HGPS cell (cell line): ENCODE measurements around a stretch of chr12.

DNA sequence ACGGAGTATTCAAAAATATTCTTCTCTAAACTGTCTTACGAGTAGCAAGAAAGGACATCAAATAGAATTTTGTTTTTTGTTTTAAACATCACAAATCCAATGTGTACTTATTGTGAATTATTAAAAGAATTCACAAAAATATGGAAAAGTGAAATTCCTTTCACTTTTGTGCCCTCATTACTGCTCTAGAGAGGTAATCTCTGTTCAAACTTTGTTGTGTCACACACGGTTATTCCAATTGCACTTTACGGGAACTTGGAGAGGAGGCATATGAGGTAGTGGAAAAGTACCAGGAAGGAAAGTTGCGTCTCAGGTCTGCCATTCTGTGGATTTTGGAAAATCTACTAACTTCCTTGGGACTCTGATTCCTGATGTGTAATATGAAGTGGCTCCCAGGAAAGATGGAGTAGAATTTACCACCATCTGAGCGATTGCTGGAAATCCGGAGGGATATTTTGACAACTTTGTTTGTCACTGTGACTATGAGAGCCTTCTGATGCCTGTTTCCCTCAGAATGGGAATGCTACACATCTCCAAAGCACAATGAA lies 90.9 kb upstream of the DCN start:
- RRBS: no CpG with 5 or more reads among the region's 7 CpGs

DNA sequence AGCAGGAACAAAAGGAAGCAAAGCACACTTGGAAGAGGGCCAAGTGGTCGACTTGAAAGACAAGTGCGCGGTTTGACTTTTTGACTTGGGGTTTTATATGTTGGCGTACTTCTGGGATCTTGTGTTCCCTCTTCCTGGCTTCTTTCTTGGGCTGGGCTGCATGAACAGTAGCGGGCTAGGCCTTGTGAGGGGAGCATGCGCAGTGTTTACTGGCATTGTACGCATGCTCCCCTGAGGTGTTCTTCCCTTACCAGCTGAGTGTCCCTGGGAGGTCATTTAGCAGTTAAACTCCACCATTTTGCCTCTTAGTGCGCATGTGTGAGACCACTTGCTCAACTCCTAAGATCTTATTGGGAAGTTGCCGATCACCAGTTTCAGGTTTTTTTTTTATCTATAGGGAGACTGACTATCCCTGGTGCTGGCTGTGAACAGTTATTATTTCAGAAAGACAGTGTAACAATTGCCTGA lies 369.5 kb upstream of the DCN start:
- RRBS: no CpG with 5 or more reads among the region's 9 CpGs

GRCh38 chr12:91870847-91871449 lies 274.7 kb downstream of the BTG1 start:
- RRBS: no CpG with 5 or more reads among the region's 6 CpGs

- RRBS: no CpG with 5 or more reads among the region's 12 CpGs
Observed at GRCh38 chr12:92034743-92035777, 110.6 kb downstream of the BTG1 start.

- RRBS: no CpG with 5 or more reads among the region's 4 CpGs
Observed at GRCh38 chr12:92055800-92056258, 89.8 kb downstream of the BTG1 start.

DNA sequence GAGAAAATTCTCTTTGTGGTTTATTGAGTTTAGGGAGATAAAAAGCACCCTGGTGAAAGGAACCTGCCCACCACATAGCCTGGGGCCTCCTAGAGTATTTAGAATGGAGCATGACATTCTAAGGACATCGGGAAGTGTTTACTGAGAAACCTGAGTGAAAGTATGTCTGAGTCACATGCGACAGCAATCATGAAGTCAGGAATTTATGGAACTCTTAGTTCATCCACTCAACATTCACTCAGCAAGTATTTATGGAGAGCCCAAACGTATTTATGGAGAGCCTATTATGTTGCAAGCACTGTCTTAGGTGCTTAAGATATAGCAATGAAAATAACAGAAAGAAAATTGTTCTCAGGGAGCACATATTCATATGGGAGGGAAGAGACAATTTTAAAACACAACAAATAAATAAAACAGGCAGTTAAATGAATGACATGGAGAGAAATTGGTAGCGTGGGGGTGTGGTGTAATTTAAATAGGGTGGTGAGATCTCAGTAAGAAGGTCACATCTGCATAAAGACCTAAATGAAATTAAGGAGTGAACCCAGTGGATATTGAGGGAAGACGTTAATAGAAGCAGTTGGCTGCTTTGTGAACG lies 65.0 kb downstream of the BTG1 start:
- RRBS: no CpG with 5 or more reads among the region's 6 CpGs

DNA sequence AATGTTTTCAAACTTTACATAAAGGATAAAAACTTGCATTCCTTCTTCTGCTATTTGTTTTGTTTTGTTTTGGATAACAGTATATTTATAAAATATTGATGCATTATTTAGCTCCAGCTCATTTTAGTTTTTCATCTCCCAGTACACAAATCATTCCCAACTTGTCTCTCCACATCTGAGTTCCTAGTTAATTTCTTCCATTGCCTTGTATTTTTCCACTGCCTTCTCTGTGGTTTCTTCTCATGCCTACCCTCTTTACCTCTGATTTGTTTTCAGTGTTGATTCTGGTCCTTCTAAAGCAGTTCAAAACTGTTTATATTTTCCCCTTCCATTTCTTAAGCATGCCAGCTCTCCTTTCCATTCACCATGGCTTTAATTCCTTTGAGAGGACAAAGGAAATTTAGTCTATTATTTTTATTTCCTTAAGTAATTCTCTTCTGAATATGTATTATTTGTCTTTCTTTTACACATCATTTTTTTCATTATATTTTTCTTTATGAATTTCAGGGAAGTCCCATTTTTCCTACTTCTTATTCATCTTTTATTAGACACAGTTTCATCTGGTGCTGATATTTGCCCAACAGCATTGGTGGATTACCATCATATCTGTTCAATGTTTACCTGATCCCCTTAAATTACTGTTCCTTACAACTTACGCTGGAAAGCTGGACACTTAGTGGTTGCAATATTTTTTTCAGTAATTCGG lies 24.5 kb downstream of the BTG1 start:
- RRBS: no CpG with 5 or more reads among the region's 2 CpGs

GRCh38 chr12:92123454-92124132 lies 22.1 kb downstream of the BTG1 start:
- RRBS: no CpG with 5 or more reads among the region's 2 CpGs

DNA sequence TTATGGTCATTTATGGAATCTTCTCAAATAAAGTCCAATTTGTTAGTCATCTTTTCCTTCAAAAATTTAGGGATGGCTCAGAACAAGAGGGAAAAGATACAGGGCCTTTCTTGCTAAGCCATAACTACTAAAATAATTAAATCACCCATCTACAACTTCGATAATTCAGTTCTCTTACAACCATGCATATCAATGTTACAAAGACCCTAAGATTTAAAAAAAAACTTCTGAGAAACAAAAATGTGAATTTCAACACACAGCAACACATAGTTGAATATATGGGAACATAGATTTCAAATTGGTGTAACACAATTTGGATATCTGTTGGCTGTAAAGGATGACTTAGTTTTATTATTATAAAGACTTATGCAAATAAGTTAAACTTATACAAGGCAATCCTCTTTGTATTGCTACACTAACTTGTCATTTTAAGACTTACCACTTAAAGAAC lies 6.7 kb downstream of the BTG1 start:
- RRBS: no CpG with 5 or more reads among the region's 1 CpG

DNA sequence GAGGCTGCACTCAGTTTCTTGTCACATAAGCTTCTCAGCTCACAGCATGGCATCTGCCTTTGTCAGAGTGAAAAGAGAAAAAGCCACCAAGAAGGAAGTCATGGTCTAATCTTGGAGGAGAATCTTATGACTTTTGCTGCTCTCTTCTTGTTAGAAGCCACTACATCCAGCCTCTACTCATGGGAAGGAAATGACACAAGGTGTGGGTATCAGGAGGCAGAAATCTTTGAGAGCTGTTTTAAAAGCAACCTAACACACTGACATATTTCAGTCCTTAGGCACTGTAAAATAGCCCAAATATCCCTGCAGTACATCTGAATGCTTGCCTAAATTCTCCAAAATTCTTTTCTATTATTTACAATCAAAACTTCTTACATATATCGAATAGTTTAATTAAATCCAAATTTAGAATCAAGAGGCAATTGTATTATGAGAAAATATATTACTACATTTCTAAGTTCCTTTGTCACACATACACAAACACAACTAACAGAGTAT lies 39.6 kb upstream of the BTG1 start:
- RRBS: no CpG with 5 or more reads among the region's 1 CpG

GRCh38 chr12:92505205-92506279 lies 197.2 kb upstream of the PLEKHG7 start:
- RRBS: no CpG with 5 or more reads among the region's 12 CpGs

GRCh38 chr12:92557085-92557520 lies 145.7 kb upstream of the PLEKHG7 start:
- RRBS: no CpG with 5 or more reads among the region's 7 CpGs

DNA sequence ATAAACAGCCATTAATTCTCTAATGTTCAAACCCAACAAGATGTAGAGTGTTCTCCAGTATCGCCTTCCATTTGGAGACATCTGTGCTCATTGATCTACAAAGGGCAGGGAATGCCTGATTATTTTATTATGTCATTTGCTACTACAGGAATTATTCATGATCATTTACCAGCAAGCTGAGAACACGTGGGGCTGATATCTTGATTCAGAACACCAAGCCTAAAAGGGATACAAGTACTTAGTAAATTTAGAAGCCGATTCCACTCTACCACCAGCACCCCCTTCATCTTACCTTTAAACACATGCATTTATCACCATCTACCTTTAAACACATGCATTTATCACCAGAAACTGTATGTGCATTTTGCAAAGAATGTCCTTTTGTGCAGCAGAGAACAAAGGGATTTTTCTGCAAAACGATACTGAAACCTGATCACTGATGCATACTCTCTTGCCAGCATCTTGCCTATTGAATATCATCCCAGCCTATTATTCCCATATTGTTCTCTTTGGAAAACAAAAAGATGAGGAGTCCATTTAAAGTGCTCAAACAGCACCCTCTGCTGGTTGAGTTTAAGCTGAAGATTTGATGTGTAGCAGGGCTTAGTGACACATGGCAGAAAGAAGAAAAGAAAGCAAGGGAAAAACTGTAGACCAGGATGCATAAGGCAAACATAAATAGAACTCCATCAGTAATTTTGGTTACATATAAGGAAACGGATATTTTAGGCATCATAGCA lies 132.6 kb upstream of the PLEKHG7 start:
- RRBS: no CpG with 5 or more reads among the region's 5 CpGs

GRCh38 chr12:92802143-92802757 lies 99.5 kb downstream of the PLEKHG7 start:
- RRBS: no CpG with 5 or more reads among the region's 2 CpGs

- RRBS: no CpG with 5 or more reads among the region's 7 CpGs
Observed at GRCh38 chr12:93201907-93202437, 175.8 kb upstream of the NUDT4 start.

- RRBS: no CpG with 5 or more reads among the region's 4 CpGs
Observed at GRCh38 chr12:93361533-93362052, 16.1 kb upstream of the NUDT4 start.

- RRBS: no CpG with 5 or more reads among the region's 2 CpGs
Observed at GRCh38 chr12:93375508-93375838, 2.3 kb upstream of the NUDT4 start.

DNA sequence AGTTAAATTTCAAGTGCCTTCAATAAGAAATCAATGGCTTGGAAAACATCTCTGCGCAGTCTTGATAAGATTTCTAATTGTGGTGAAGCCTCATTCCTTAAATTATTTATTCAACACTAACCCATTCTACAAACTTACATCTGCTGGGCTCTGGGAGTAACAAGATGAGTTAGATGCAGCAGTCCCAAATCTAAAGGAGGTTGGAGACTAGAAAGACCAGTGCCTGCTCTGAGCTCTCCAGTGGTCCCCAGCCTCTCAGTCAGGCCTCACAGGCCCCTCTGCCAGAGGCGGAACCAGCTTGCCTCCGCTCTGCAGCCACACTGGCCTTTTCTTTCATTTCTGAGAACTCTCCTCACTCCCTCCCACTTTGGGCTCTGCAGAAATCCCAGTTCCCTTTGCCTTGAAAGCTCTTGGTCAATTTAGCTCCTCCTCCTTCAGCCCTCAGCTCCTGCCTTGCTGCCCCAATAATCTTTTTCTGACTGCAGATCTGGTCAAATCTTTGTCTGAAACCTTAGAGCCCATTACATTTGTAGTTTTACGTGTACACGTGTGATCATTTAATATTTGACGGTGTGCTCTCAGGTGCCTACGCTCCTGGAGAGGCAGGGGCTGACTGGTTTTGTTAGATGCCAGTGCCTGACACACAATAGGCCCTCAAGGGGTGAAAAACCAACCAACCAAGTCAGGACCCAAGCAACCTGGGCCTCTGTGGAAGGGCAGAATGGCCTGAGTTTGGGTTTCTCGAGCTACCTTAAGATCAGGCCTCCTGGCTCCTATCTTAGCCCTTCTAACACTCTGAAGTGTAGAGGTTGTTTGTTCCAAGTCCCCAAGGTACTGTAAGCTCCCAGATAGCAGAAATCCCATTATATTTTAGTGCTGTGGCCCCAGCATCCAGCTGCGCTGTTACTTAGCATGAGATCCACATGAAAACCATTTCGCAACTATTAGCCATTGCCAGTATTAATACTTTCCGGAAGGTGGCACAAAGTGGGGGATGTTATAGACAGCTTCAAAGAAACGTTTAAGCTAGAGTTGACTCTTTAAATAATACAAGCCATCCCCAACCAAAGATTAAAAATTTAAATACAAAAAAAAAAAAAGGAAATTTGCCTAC lies 1.1 kb upstream of the NUDT4 start:
- RRBS: no CpG with 5 or more reads among the region's 12 CpGs

DNA sequence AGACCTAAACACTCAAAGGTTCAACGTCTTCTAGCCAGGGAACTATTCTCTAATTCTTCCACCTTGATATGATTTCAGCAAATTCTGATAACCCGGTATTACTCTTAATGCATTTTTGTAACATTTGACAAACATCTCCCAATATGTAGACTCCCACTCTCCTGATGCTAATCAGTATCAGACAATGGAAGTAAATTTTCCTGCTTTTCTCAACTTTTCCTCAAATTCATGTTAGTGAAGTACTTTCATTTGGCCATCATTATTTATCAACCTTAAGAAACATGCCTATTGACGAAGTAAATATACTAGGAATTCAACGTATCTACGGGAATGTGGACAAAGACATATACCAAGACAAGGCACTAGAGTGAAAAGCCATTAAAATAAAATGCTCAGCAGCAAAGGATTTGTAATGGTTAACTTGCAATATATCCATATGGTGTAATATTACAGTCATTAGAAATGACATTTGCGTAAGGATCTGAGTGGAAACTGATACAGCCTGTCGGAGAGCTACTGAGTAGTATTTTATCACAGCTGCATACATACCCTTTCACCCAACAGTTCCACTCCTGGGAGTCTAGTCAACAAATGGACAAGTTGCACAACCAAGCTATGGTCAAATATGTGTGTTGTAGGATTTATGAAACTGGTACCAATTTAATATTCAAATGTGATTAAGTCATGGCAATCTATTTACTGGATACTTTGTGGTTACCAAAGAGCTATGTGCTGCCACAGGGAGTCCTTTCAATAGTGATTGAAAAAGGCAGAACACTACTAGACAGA lies 26.4 kb downstream of the NUDT4 start:
- RRBS: no CpG with 5 or more reads among the region's 7 CpGs